ENCODE measurements around a stretch of chr7.

GRCh38 chr7:158955526-158956322 is 99.4 kb downstream of the DYNC2I1 start:
- PRO-cap: no peak

DNA sequence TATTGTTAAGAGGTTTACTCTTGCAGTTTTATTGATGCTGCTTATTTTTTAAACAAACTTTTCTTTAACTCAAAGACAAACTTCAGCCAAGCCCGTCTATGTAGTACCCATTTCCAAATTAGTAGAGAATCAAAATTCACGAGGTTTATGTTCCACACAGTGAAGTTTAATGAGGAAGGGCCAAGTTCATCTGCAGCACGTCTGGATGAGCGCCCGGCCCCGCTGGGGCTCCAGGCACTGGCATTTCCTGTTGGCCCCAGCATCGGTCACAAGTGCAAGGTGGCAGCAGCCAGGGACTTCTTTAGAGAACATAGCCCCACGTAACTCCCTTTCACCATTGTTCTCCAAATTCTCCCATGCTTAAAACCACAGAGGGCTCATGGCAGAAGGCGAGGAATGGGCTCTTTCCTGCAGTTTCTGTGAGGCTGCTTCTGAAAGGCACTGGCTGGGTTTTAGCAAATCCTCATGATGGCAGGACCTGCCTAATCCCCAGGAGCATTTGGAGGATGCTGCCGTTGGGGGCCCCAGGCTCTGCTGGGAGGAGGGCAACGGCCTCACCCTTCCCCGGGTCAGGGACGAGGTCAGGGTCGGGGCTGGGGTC is 131.9 kb downstream of the VIPR2 start:
- PRO-cap: no peak

- PRO-cap: no peak
These were observed 113.4 kb downstream of the VIPR2 start for GRCh38 chr7:159031335-159031691.

DNA sequence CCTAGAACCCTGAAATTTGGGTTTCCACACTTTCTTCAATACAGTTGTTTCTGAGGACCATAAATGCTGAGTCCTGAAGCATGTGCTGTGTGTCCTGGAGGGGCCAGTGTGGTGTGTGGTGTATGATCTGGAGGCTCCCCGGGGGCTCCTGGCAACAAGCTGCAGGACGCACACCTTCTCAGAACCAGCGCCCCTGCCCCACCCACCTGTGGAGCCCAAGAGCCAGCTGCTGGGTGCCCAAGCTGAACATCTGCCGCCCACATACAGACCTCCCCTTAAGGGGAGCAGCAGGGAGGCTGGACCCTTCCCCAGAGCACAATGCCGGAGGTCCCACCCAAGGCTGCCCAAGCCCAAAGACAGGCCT is 48.8 kb downstream of the VIPR2 start:
- PRO-cap: no peak

GRCh38 chr7:159098780-159099160 is 45.9 kb downstream of the VIPR2 start:
- PRO-cap: no peak

All from ileum (tissue), 1 donor.